AG04450 (cell line): ENCODE measurements around the gene CTBP2.

DNA sequence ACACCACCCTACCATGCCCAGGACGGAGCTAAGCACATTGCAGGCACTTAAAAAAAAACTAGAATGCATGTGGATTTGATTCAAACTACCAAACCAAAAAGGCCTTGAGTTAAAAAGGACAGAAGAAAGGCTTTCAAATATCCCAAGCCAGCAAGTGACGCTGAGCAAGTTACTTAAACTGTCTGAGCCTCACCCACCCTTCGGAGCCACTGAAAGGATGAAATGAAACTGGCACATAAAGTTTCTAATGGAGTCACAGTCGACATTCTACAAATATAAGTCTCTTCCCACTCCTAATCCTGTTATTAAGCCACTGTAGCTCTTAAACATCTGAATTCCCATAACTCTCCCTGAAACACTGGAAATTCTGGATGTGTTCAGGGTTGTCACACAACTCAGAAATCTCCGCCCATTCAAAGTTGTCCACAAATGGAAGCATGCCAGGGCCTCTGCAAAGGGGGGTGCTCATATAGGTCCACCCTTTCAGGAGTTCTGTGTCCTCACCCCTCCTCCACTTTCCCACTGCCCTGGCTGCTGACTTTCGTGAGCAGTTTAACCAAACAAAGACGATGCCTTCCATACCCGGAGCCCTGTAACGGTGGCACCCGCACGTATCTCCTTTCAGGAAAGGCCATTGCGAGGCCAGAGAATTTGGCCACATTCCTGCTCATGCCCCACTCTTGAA lies 1.6 kb downstream of the CPXM2 start:
- CAGE, long polyA plus RNA: no peak
- RRBS: no CpG with 5 or more reads among the region's 12 CpGs

DNA sequence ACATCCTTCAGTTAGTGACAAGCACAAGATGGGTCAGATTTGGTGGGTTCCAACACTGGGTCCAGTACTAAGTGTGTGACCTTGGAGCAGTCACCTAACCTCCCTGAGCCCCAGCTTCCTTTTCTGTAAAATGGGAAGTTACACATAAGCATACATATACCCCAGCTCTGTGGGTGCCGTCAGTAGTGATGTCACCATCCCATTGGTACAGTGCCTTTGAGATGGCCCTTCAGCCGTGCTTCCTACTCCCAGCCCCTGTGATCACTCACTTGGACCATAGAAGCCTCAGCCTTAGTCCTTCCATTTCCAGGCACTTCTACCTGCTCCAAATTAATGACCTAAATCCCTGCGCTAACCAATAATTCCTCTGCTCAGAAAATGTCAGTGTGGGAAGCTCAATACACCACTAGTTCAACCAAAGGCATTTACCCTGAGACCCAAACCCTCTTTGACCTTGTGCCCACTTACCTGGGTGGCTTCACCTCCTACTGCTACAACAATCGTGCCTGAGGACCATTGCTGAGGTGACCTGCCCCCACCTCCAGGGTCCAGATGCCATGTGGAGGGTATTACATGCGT lies 95.4 kb downstream of the CHST15 start:
- CAGE, long polyA plus RNA: no peak
- RRBS: no CpG with 5 or more reads among the region's 5 CpGs

- CAGE, long polyA plus RNA: no peak
- RRBS: no CpG with 5 or more reads among the region's 9 CpGs
Observed at GRCh38 chr10:124066330-124066756, 27.1 kb downstream of the CHST15 start.

DNA sequence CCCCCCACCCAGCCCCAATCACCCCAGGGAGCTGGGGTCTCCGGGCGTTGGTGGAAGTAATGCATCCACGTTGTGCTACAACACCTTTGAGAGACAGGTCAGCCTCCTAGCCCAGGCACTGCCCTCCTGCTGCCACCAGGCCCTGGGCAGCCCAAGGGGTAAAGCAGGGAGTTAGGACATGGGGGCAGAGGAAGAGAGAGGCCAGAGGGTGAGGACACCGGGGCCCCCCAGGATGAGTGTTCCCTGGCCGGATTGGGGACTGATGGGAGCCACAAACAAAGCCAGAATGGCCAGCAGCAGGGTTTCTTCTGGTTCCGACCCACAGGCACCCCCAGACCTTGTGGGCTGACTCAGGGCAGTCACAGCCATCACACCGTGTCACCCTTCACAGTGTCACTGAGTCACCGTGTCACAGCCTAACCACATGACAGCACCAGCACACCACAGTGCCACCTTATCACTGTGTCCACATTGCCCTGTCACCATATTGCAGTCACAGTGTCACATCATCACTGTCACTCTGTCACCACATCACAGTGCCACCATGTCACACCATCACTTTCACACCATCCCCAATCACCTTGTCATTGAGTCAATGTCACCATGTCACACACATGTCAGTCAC lies 77.1 kb downstream of the OAT start:
- CAGE, long polyA plus RNA: no peak
- RRBS: 41% methylated on average over 1 of the region's 8 CpGs

DNA sequence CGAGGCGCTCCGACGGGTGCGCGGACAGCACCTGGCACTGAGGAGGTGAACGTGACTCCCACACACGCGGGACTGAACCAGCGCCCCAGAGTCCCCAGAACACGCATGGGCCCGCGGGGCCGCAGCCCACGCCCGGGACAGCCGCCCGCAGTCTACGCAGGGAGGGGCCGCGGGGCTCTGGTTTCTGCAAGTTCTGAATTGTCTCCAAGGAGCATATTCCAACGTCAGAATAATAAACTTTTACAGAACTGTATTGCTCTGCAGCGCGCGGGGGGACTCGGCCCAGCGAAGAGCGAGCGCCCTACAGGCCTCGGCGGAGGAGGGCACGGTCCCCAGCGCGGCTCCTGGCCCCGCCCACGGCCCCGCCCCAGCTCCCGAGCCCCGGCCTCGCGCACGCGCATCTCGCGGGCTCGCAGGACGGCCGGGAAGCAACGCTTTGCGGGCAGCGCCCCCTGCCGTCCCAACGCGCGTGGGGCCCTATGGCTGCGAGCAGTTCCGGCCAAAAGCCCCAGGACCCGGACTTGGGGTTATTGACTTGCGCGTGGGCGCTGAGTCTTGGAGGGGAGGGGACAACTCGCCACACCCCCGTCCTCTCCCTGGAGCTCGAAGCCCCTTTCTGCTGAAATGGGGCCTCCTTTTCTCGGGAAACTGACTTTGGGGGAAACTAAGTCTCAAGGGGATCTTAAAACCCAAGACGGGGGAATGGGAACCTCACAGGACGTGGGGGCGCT lies 29.6 kb downstream of the OAT start:
- CAGE, long polyA plus RNA: no peak
- RRBS: 2% methylated on average over 19 of the region's 68 CpGs

GRCh38 chr10:124389858-124390533 lies 28.7 kb downstream of the OAT start:
- CAGE, long polyA plus RNA: no peak
- RRBS: 57% methylated on average over 3 of the region's 19 CpGs

DNA sequence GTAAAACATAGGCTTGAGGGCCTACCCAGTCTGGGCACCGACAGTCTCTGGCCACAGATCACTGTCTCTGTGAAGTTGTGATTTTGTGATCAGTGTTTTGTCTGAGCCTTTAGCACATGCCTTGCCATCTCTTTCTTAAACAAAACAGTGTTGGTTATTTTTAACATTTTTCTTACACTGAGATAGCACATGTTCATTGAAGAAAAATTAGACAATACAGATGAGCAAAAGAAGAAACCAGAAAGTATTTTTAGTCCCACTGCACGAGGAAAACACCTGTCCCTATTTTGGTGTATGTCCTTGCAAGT lies 27.3 kb downstream of the LHPP start:
- CAGE, long polyA plus RNA: no peak
- RRBS: no CpG with 5 or more reads among the region's 2 CpGs

DNA sequence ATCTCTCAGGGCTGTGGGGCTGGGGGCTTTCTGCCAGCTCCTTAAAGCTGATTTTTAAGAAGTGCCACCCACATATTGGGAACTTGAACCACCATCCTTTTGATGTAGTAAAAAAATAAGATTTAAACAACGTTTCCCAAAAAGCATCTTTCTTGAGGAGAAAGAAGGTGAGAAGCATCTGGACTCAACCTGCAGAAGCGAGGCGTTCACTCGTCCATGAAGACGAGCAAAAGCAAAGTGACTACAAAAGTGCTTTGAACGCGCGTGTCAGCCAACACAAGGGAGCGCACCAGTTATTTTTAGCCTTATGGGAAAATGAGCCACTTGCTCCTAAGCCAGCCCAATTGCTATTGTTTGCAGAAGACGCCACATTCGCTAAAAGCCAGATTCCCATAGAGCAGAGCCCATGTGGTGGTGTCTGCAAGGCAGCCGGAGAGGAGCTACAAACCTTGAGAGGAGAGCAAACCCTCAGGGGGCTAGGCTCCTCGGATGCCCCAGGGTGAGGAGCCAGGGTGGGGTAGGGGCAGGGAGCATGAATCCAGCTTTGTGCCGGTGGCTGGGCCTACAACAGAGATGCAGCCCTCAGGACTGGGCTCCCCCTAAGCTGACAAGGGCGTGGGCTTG lies 122.5 kb downstream of the FAM53B start:
- CAGE, long polyA plus RNA: no peak
- RRBS: 33% methylated on average over 1 of the region's 15 CpGs

- CAGE, long polyA plus RNA: no peak
- RRBS: no CpG with 5 or more reads among the region's 8 CpGs
Observed at GRCh38 chr10:124701172-124701814, 42.9 kb downstream of the FAM53B start.

DNA sequence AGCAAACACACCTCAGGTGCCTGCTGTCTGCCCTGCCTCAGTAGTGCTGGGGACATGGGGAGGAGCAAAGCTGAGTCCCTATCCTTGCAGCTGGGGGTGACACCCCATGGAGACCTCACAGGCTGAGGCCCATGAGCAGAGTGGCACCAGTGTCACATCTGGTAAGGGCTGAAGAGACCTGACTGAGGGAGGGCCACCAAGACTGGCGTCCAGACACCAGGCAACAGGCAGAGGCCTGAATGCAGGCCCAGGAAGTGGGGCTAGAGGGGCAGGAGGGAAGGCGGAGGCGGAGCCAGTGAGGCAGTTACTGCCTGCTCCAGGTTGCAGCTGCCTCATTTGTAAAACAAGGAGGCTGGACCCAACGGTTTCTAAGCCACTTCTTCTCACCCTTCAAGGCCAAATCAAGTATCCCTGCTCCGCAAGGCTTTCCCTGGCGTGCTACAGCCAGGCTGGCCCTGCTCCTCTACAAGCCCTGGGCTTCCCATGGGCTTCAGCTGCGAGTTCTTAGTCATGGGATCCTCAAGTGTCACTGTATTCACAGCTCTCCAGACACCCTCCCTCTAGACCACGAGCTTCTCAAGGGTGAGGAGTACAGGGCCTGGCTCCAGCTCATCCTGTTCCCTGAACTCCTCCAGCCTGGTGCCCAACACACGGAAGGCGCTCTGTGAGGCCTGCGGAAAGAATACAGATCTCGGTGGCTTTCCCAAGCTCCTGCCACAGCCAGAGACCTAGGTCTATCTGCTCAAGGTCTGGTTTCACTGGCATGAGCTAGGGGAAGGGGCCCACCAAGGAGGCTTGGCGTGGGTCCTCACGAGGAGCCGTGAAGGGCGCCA lies 38.9 kb downstream of the FAM53B start:
- CAGE, long polyA plus RNA: no peak
- RRBS: no CpG with 5 or more reads among the region's 16 CpGs

DNA sequence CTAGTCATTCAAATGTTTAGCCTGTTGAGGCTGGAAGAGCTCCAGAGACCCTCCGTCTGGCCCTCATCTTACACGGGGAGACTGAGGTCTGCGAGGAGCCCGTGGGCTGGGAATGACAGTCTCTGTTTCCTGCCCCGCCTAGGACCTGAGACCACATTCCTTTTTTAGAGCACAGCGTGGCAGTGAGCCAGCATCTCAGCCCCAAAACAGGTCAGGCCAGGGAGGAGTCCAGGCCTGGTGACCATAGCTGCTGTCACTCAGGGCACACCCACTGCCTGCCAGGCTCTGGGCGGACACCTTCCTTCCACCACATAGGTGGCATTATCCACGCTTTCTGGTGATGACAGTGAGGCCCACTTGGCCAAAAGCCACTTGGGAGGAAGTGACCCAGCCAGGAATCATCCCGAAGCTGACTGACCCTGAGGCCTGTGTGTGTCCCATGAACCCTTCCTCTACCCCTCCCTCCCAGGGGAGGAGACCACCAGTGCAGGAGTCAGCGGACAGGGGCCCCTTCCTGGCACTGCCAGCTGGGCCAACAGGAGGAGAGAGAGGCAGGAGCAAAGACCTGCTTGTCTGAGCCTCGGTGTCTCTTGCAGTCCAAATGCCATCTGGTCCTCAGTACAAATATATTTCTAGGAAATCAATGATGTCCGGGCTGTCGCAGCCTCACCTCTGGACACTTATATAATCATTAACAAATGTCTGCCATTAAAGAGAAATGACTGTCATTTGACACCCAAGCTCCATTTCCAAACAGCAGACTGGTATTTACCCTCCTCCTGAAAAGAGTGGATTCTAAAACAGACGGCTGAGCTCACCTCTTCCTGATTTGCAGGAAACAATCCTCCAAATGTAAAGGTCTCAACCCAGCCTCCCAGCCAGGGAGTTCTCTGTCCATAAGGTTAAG lies 62.9 kb downstream of the ABRAXAS2 start:
- CAGE, long polyA plus RNA: no peak
- RRBS: no CpG with 5 or more reads among the region's 14 CpGs

DNA sequence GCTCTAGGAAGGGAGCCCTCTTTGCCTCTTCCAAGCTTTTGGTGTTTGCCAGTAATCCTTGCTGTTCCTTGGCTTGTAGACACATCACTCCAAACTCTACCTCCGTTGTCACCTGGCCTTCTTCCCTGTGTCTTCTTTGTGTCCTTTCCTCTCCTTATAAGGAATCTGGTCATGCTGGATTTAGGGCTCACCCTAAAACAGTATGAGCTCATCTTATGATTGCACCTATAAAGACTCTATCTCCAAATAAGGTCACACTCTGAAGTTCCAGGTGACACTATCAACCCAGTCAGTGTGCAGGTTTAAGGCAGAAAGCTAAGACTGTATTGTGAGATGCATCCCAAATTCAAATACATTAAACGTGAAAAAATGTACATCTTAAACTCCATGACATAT lies 49.0 kb upstream of the ZRANB1 start:
- CAGE, long polyA plus RNA: no peak
- RRBS: no CpG with 5 or more reads among the region's 2 CpGs

GRCh38 chr10:124946623-124947329 lies 4.9 kb downstream of the ZRANB1 start:
- CAGE, long polyA plus RNA: no peak
- RRBS: no CpG with 5 or more reads among the region's 4 CpGs

- CAGE, long polyA plus RNA: no peak
- RRBS: no CpG with 5 or more reads among the region's 29 CpGs
Observed at GRCh38 chr10:125015276-125016132, 12.4 kb downstream of the CTBP2 start.

DNA sequence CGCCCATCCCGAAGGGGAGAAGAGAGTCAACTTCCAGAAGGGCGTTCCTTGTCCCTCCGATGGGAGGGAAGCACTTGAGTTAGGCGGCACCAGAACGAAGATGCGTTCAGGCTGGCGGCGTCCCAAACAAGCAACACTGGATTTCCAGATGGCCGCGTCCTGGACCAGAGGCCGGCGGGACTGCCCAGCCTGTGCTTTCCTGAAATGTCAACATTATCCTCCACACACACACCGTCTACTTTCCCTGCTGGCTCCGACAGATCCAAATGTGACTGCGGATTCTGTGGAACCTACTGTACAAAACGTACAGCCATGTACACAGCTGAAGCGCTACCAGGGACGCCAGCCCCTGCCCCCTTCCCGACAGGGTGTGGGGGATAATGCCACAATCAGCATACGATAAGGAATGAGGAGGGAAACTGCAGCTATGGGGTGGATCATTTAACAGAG lies 4.0 kb downstream of the CTBP2 start:
- CAGE, long polyA plus RNA: no peak
- RRBS: no CpG with 5 or more reads among the region's 21 CpGs

GRCh38 chr10:125027791-125028460 lies at the start of gene CTBP2:
TSS of gene CTBP2 (minus strand) at chr10:125028071.
- CAGE, long polyA plus RNA: no peak
- RRBS: no CpG with 5 or more reads among the region's 13 CpGs

GRCh38 chr10:125062378-125062618 lies 34.4 kb upstream of the CTBP2 start:
- CAGE, long polyA plus RNA: no peak
- RRBS: no CpG with 5 or more reads among the region's 11 CpGs

- CAGE, long polyA plus RNA: no peak
- RRBS: 0% methylated on average over 2 of the region's 13 CpGs
Observed at GRCh38 chr10:125084030-125084598, 56.2 kb upstream of the CTBP2 start.

DNA sequence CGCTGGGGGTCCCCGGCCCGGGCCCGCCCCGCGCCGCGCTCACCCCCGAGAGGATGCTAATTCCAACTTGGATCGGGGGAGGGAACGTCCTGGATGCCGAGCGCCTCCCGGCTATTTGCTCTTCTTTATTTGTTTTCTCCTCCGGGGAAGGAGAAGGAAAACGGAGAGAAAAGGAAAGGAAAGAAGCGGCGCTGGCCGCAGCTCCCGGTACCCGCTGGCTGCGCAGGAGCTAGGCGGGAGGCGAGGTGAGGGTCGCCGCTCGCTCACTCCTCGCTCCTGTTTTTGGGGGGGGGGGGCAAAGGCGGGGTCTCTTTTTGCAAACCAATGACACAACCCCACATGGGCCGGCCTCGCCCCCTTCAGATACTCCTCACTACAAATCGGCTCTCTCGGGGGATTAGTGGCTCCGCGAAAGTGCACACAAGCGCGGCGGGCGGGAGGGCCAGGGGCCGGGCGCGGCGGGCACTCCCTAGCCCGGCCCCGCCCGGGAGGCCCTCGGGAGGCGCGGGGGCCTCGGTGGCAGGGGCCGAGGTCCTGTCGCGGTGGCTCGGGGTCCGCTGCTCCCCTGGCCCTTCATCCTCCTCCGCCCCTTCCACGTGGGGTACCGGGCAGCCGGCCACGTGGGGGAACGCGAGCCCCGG lies 133.0 kb upstream of the CTBP2 start:
- CAGE, long polyA plus RNA: start-site peak on the minus strand centred at position 237 of the sequence, 48 bp wide, 33 and 38 reads in 2 replicates
- RRBS: 3% methylated on average over 24 of the region's 63 CpGs

GRCh38 chr10:125161736-125162046 lies 133.8 kb upstream of the CTBP2 start:
- CAGE, long polyA plus RNA: no peak
- RRBS: 4% methylated on average over 15 of the region's 35 CpGs